Sigmoid colon (tissue), 4 donors: ENCODE data around the genes C5AR1, ZNF541 and SELENOW.

GRCh38 chr19:47210554-47211310 is 20.3 kb downstream of the BBC3 start:
- PRO-cap, result no peak
- RAMPAGE, long total RNA, 4 experiments, result no peak in any of the 4 experiments

DNA sequence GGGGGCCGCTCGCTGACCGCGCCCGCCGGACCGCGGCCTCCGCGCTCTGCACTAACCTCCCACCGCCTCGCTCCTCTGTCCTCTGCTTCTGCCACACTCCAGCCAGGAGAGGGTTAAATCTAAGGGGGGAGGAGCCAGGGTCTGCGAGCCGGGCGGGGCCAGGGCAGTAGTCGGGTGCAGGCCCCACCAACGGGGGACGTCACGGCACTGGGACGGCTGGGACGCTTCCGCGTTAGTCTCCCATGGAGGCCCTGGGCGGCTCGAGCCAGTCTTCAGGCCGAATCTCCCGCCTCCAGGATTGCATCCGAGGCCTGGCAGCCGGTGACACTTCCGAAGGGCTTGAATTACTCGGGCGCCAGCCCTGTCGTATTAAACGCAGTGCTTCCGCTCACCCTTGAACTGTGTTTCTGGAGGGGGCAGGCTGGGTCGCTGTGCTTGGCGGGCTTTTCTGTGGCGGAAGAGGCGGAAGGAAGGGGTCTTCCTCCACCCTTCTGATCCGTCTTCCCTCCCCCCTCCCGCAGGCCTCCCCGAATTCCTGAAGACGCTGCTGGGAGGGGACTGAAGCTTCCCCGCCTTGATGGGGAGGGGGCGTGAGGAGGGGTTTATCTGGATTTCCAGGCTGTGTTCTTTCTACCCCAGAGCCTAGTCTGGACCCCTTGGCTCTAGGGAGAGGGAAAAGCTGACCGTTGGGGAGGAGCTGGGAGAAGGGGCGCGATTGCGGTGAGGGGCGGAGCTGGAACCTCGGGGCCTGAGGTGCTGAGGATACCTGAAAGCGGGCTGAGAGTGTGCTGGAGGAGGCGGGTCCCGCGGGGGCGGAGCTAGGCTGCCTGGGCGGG is 1.0 kb upstream of the INAFM1 start:
- PRO-cap, result bidirectional peak, plus-strand start at position 207 of the sequence, minus-strand start at position 90 of the sequence; bidirectional peak, plus-strand start outside the sequence, minus-strand start at position 779 of the sequence
- RAMPAGE, long total RNA, 4 experiments, result no peak in any of the 4 experiments

- PRO-cap, result no peak
- RAMPAGE, long total RNA, 4 experiments, result start-site peak on the plus strand in 3 of 4 experiments, at chr19:47309738-47309874 at its widest, 17 to 36 reads per replicate
These were observed at the start of gene C5AR1 for GRCh38 chr19:47309542-47310490. C5AR1 (plus strand) TSS chr19:47309861.

DNA sequence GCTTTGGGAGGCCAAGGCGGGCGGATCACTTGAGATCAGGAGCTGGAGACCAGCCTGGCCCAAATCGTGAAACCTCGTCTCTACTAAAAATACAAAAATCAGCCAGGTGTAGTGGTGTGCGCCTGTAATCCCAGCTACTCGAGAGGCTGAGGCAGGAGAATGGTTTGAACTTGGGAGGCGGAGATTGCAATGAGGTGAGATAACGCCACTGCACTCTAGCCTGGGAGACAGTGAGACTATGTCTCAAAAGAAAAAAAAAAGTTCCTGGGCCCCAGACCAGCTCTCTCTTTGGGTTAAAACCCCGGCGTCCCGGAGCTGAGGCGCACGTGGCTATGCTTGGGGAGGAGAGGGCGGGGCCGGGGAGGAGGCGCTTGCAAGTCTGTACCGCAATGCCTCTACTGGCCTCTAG is 369 bp upstream of the DHX34 start:
- PRO-cap, result no peak
- RAMPAGE, long total RNA, 4 experiments, result no peak in any of the 4 experiments

DNA sequence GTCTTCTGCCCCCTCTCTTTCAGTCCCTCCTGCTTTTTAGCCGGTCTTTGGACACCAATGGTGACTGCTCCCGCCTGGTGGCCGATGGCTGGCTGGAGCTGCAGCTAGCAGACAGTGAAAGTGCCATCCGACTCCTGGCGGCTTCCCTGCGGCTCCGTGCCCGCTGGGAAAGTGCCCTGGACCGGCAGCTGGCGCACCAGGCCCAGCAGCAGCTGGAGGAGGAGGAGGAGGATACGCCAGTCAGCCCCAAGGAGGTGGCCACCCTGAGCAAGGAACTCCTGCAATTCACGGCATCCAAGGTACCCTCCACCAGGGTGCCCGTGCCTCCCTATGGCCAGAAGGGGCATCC is 30.5 kb downstream of the DHX34 start:
- PRO-cap, result no peak
- RAMPAGE, long total RNA, 4 experiments, result no peak in any of the 4 experiments

- PRO-cap, result no peak
- RAMPAGE, long total RNA, 4 experiments, result no peak in any of the 4 experiments
These were observed 3.4 kb upstream of the KPTN start for GRCh38 chr19:47487052-47488235.

GRCh38 chr19:47512127-47513327 is 2.3 kb downstream of the NAPA start:
- PRO-cap, result no peak
- RAMPAGE, long total RNA, 4 experiments, result no peak in any of the 4 experiments

- PRO-cap, result no peak
- RAMPAGE, long total RNA, 4 experiments, result no peak in any of the 4 experiments
These were observed at the start of gene ZNF541 for GRCh38 chr19:47573050-47574071. ZNF541 (minus strand) TSS chr19:47573148.

- PRO-cap, result bidirectional peak, plus-strand start at chr19:47600630, minus-strand start at chr19:47600346
- RAMPAGE, long total RNA, 4 experiments, result no peak in any of the 4 experiments
These were observed 8.3 kb upstream of the BICRA start for GRCh38 chr19:47600510-47601172.

DNA sequence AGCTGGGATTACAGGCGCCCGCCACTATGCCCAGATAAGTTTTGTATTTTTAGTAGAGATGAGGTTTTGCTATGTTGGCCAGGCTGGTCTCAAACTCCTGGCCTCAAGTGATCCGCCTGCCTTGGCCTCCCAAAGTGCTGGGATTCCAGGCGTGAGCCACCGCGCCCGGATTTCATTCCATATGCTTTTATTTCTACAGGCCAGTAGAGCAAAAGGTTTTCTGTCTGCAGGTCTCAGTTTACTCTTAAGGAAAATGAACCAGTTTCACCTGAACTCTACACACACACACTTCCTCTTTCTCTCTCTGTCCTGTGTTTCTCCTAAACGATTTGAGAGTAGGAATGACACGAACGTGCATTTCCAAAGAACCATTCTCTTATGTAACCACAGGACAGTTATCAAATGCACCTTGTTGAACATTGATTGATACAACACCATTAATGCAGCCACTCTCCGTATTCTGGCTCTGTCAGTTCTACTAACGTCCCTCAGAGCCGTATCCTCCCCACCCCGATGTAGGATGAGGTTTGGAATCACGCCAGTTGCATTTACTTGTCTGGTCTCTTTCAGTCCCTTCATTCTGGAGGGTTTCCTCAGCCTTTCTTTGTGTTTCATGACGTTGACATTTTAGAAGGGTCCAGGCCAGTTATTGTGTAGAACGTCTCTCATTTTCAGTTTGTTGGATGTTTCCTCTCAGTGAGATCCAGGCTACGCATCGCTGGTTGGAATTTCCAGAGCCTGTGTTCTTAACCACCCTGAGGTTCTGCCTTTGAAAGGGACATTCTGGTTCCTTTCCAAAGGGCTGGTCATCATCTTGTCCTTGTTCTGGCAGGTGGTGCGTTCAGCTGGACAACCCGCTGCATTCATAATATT is 35.9 kb downstream of the BICRA start:
- PRO-cap, result no peak
- RAMPAGE, long total RNA, 4 experiments, result start-site peak on the plus strand in 1 of 4 experiments, centred at position 632 of the sequence, 5 reads per replicate

DNA sequence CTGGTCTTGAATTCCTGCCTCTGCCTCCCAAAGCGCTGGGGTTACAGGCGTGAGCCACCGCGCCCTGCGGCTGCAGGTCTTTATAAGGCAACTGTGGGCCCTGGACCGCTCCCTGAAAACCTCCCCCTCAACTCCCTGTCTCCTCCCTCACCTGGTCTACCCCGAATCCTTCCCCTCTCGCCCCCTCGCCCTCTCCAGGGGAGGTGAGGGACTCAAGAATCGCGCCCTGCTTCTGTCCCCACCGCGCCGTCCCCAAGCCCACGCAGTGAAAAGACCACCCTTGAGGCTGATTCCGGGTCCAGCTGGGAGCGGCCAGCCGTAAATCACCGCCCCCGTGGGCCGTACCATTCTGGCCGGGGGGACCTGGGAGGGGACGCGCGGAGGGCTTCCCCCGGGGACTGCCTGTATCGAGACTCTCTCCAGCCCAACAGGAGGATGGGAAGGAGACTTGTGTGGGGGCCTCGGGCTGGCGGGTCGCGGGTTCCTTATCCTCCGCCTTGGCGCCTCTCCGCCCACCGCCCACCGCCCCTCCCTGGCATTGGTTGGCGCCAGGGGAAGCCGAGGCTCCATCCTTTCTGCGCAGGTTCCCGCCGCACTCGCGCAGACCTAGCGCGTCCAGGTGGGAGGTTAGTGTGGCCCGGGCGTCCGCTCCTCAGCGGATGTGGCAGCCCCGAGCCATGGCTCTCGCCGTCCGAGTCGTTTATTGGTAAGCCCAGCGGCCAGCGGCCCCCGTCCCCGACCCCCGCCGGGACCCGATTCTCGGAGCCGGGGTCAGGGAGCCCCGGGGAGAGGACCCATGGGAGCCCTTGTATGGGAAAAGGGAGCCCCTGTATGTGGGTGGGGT is at the start of gene SELENOW:
Gene SELENOW (plus strand): TSS at position 595 of the 844 bp plus-strand sequence.
- PRO-cap, result bidirectional peak, plus-strand start at position 603 of the sequence, minus-strand start at position 254 of the sequence
- RAMPAGE, long total RNA, 4 experiments, result start-site peak on the plus strand in 4 of 4 experiments, centred at positions 598 to 605 of the sequence, 4,391 to 9,501 reads per replicate

GRCh38 chr19:48031928-48032290 is 12.0 kb downstream of the CABP5 start:
- PRO-cap, result no peak
- RAMPAGE, long total RNA, 4 experiments, result no peak in any of the 4 experiments

DNA sequence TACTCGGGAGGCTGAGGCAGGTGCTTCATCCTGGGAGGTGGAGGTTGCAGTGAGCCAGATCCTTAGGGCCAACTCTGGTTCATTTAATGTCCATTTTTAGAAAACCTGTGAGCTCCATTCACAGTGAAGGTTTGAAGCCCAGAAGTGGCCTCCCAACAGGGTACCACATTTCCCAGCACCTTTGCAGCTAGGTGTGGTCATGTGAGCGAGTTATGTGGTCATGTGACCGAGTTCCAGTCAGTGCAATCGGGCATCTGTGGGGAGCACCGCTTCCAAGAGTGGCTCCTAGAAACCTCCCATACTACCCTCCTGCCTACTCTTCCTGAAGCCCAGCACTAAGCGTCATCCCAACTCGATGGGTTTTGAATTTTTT is 618 bp upstream of the PLA2G4C start:
- PRO-cap, result no peak
- RAMPAGE, long total RNA, 4 experiments, result no peak in any of the 4 experiments

GRCh38 chr19:48170859-48171597 is 548 bp downstream of the ZSWIM9 start:
- PRO-cap, result no peak
- RAMPAGE, long total RNA, 4 experiments, result no peak in any of the 4 experiments

- PRO-cap, result no peak
- RAMPAGE, long total RNA, 4 experiments, result no peak in any of the 4 experiments
These were observed 16.1 kb downstream of the ZSWIM9 start for GRCh38 chr19:48186508-48187070.

- PRO-cap, result no peak
- RAMPAGE, long total RNA, 4 experiments, result no peak in any of the 4 experiments
These were observed 13.1 kb downstream of the ODAD1 start for GRCh38 chr19:48308510-48309273.

DNA sequence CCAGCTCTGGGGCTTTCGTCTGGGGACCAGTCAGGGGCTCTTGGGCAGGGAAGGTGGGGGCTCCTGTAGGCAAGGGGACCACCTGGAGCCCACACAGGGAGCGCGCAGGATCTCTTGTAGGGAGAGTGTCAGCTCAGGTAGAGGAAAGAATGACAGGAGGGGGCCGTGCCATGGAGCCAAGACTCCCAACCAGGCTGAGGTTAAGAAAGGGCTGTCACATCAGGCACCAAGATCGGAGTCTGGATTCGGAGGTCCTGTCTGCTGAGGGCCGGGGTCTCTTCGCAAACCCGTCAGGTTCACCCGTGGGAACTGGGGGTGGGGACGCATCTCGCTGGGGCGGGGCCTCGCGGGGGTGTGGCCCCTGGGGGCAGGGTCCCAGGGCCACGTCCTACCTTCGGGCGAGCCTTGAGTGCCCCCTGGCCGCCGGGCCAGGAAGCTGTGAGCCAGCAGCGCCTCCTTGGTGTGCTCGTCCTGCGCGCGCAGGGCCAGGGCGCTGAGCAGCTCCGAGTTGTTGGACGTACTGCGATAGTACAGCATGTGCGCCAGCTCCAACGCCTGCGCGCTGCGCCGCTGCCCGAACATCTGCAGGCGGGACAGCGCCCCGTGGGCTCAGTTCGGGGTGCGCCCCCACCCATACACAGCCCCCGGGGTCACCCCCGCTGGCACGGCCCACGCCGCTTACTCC is 8.4 kb downstream of the EMP3 start:
- PRO-cap, result no peak
- RAMPAGE, long total RNA, 4 experiments, result no peak in any of the 4 experiments

- PRO-cap, result no peak
- RAMPAGE, long total RNA, 4 experiments, result no peak in any of the 4 experiments
These were observed 5.4 kb downstream of the GRIN2D start for GRCh38 chr19:48398882-48399162.

GRCh38 chr19:48469589-48470038 is 445 bp downstream of the CYTH2 start:
- PRO-cap, result no peak
- RAMPAGE, long total RNA, 4 experiments, result no peak in any of the 4 experiments

- PRO-cap, result no peak
- RAMPAGE, long total RNA, 4 experiments, result no peak in any of the 4 experiments
These were observed 2.4 kb downstream of the SULT2B1 start for GRCh38 chr19:48554120-48554969.